ENCODE measurements around a stretch of chr7.

- PRO-cap, 6 experiments = no peak in any of the 6 experiments
- RAMPAGE, long total RNA, 2 experiments = no peak in any of the 2 experiments
- RRBS = no CpG with 5 or more reads among the region's 3 CpGs
These were observed 37.5 kb downstream of the MEST start for GRCh38 chr7:130529307-130529860.

DNA sequence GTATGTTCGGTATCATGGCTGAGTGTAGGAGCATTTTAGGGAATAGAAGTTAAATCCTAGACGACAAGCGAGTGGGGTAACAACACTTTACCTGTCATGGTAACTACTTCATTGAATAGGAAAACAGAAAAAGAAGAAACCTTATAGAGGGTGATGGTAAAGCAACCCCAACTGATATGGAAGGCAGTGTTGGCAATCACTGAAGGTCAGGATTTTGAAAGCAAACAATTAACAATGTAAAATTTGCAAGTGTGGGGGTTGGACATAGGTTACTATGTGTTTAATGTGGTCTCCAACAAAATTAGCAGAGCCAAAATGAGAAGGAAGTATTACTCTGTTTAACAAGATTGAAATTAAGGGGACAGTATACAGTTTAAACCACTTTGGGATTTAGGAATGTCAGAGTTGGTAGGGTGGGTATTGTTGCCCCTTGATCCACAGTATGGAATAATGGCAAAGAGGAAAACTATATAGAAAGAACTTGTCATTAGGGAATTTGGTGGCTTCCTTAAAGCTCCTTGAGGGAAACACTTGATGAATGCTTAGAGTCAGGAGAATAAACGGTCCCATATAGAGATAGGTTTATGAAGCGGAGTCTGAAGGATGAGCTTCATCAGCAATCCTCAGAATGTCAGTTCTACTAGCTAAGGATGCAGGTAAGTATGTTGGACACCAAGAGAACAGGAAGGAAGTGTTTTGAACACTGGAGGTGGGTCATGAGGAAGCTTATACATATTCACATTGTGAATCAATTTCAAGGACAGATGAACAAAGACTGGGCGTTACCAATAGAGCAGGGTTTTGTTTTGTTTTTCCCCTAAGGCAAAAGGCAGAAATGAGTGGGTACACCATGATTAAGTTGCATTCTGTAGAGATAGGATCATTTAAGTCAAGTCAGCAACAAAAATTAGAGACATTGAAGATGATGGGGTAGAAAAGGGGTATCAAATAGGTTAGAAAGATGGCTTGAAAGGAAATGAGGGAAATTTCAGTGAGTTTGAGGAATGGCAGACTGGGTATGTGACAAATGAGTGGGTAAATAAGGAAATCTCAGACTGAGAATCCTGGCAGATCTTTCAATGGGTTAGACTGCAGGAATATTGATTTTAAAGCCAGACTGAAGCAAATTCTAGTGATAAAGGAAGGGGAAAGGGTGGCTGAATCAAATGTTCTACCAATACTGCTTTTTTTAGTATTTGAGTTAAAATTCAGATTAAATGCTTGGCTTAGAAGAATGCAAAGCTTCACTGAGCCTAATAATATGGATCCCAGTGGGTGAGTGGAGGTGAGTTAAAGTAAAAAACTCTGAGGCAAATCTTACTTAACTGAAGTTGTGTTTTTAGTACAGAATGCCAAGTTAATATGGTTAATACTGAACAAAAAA is 51.5 kb downstream of the MEST start:
- PRO-cap, 6 experiments = peak in 1 of 6 experiments; most common plus-strand start position 760 of the sequence (in 1); most common minus-strand start position 633 of the sequence (in 1)
- RAMPAGE, long total RNA, 2 experiments = no peak in any of the 2 experiments
- RRBS = no CpG with 5 or more reads among the region's 6 CpGs

GRCh38 chr7:130893319-130893945 is 159.4 kb upstream of the KLF14 start:
- PRO-cap, 6 experiments = no peak in any of the 6 experiments
- RAMPAGE, long total RNA, 2 experiments = no peak in any of the 2 experiments
- RRBS = no CpG with 5 or more reads among the region's 10 CpGs

GRCh38 chr7:130894162-130895026 is 160.4 kb upstream of the KLF14 start:
- PRO-cap, 6 experiments = no peak in any of the 6 experiments
- RAMPAGE, long total RNA, 2 experiments = no peak in any of the 2 experiments
- RRBS = 28% methylated on average over 2 of the region's 14 CpGs

DNA sequence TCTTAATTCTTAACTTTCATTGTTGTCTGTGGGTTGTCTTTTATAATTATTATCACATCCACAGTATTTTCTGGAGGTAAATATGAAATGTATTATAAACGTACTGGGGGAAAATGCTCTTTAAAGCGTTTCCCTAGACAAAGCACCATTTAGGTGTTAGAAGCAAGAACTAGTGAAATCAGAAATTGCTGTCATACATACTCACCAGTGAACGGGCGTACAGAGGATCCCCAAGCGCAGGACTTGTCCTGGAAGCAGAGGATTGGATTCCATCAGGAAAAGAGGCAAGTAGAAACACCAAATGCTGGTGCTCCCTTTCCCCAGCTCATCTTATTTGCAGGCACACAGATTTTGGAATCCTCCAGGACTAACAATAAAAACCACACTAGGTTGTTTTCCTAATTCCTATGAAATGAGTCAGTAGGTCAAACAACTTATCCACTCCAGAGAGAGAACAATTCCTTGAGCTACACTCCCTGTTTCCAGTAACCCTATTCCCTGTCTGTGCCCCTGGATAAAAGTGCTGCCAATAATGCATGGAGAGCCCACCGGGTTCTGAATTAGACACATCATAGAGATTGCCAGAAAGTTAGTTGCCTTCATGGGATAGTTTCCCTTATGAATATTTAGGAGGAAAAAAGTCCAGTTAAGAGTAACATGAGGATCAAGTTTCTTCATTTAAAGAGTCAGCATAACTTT is 178.0 kb upstream of the KLF14 start:
- PRO-cap, 6 experiments = peak in 3 of 6 experiments; most common plus-strand start position 494 of the sequence (in 3); most common minus-strand start position 336 of the sequence (in 3)
- RAMPAGE, long total RNA, 2 experiments = no peak in any of the 2 experiments
- RRBS = no CpG with 5 or more reads among the region's 6 CpGs

DNA sequence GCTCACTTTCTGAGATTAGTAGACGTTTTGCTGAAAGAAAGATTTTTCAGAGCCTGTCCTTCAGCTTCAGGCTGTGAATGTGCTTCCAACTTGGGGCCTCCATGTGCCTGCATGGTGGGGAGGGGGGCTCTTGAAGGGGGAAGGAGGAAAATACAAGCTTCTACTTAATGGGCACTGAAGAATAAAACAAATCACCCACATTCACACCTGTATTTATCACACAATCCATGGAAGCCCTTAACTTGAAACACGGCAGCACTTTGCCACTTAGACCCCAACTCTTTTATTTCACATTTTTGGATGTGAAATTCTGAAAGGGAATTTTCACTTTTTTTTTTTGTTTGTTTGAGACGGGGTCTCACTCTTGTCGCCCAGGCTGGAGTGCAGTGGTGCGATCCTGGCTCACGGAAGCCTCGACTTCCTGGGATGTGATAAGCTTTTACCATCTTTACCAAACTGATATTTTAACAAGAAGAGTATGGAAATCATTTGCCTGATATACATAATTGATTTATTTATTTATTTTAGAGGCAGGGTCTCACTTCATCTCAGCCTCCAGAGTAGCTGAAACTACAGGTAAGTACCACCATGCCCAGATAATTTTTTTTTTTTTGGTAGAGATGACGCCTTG is 180.5 kb upstream of the KLF14 start:
- PRO-cap, 6 experiments = no peak in any of the 6 experiments
- RAMPAGE, long total RNA, 2 experiments = no peak in any of the 2 experiments
- RRBS = no CpG with 5 or more reads among the region's 8 CpGs

- PRO-cap, 6 experiments = no peak in any of the 6 experiments
- RAMPAGE, long total RNA, 2 experiments = no peak in any of the 2 experiments
- RRBS = no CpG with 5 or more reads among the region's 4 CpGs
These were observed 183.4 kb upstream of the KLF14 start for GRCh38 chr7:130917451-130917736.

GRCh38 chr7:130925466-130925785 is 191.4 kb upstream of the KLF14 start:
- PRO-cap, 6 experiments = no peak in any of the 6 experiments
- RAMPAGE, long total RNA, 2 experiments = no peak in any of the 2 experiments
- RRBS = no CpG with 5 or more reads among the region's 5 CpGs

DNA sequence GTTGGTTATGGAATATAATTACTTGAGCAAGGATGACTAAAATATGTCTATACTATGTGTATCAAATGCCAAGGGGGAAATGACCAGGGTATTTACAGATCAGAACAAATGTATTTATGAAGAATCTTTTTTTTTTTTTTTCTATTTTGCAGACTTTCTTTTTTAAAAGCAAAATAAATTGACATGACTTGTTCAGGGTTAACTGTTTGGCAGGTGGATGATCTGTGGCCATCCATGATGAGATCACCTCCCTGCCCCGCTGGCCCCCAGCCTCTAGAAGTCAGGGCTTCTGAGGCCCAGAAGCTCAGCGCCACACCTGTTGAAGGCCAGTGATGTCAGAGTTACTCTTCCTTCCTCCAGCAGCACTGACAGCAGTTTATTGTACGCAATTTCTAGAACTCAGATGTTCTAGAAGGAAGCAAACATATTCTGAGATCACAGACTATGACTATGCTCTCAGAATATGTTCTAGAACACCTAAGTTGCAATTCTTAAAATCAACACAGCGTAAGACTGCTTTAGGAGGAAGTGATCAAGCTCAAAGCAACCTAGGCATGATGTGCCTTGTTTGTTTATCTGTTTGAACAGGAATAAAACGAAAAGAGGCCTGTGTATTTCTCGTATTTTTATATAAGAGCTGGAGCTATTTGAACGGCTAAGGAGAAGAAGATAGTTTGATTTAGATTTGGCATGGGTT is 196.2 kb upstream of the KLF14 start:
- PRO-cap, 6 experiments = no peak in any of the 6 experiments
- RAMPAGE, long total RNA, 2 experiments = no peak in any of the 2 experiments
- RRBS = no CpG with 5 or more reads among the region's 7 CpGs

DNA sequence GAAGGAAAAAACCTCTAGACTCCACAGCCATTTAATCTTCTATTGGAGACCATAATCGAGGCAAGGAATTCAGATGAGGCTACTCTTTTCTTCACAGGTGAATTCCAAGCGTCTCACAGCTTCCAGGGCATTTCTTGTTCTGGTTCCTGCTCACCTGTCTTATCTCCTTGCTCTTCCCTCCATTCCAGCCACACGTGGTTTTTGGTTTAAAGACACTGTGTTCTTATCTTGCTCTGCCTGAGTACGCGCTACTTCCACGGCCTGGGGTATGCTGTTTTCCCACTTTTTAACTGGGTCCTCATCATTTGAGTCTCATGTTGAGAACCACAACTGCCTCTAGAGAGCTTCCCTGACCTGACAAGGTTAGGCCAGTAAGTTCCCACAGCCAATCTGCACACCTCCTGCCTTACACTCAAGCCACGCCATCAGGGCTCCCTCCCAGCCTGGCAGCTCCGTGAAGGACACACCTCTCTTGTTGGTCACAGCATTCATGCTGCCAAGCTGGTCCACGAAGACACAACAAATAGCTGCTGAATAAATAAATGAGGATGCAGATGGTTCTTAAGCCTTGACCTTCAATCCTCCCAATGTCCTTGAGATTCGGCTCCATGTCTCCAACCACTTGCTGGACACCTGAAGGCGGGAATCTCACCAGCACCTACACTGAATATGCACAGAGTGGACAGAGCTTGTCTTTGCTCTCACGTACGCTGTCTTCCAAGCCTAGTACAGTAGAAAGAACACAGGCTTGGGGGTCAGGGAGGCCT is 201.6 kb upstream of the KLF14 start:
- PRO-cap, 6 experiments = no peak in any of the 6 experiments
- RAMPAGE, long total RNA, 2 experiments = no peak in any of the 2 experiments
- RRBS = no CpG with 5 or more reads among the region's 13 CpGs

DNA sequence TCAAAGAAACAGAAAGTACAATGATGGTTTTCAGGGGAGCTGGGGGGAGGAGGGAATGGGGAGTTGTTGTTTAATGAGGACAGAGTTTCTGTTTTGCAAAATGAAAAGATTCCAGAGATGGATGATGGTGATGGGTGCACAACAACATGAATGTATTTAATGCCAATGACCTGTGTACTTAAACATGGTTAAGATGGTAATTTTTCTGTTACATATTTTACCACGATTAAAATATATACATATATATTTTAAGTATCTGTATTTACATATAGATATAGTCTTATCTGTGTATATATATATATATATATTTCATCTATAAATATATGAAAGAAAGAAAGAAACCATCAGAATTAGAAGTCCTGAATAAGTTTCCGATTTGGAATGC is 214.4 kb upstream of the KLF14 start:
- PRO-cap, 6 experiments = no peak in any of the 6 experiments
- RAMPAGE, long total RNA, 2 experiments = no peak in any of the 2 experiments
- RRBS = no CpG with 5 or more reads among the region's 2 CpGs

DNA sequence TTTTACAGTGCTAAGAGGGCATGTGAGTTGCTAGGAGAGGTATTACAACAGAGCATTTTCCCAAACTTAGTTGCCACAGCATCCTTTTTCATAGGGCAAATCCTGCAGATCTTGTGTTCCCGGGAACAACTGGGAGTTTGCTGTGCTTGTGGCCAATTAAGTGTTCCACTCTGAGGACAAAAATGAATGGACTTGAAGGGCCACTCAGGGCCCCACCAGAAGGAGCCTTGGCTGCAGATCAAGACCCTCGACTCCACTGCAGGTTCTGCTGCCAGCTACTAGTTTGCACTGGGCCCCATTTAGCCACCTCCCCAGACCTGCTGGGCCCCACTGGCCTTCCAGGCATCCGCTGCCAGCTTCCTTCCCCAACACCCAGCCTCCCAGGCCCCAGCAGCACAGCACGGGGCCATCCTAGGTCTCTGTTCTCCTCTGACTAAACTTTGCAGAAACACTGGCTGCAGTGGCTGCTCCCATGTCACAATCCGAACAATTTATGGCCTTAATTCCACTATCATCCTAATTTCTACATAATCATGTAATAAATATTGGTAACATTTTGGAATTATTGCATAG is 277.3 kb upstream of the KLF14 start:
- PRO-cap, 6 experiments = no peak in any of the 6 experiments
- RAMPAGE, long total RNA, 2 experiments = no peak in any of the 2 experiments
- RRBS = no CpG with 5 or more reads among the region's 5 CpGs

DNA sequence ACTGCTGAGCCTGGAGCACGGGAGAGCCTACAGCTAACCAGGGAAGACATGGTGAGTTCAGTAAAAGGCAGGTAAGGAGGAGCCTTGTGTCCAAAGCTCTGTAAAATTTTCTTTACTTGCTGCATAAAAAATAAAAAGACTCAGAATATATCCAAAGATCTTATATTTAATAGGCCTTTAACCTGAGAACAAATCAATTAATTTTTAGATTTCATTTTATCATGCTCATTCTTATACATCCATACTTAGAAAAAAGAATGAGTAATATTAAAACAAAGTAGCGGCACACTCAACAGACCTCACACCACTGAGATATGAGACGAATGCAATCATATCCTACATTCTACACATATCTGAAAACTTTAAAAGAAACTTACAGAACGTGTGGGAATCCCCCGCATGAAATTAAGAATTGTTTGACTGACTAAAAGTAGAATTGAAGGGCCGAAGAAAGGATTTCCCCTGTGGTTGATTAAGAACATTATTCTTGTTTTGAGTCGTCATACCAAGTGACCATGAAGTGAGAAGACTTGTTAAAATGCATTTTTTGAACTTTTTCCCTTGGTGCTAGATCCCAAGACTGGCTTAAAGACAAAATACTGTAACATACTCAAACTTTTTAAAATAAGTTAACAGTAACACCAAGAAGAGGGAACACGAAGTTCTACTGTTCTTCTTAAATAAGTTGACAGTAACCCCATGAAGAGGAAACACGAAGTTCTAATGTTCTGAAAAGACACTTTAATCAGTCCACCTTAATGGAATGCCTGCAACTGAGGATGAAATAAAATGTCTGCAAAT is 296.2 kb upstream of the MKLN1 start:
- PRO-cap, 6 experiments = no peak in any of the 6 experiments
- RAMPAGE, long total RNA, 2 experiments = no peak in any of the 2 experiments
- RRBS = no CpG with 5 or more reads among the region's 9 CpGs

GRCh38 chr7:131067187-131067612 is 260.5 kb upstream of the MKLN1 start:
- PRO-cap, 6 experiments = no peak in any of the 6 experiments
- RAMPAGE, long total RNA, 2 experiments = no peak in any of the 2 experiments
- RRBS = no CpG with 5 or more reads among the region's 6 CpGs

- PRO-cap, 6 experiments = no peak in any of the 6 experiments
- RAMPAGE, long total RNA, 2 experiments = no peak in any of the 2 experiments
- RRBS = no CpG with 5 or more reads among the region's 3 CpGs
These were observed 259.1 kb upstream of the MKLN1 start for GRCh38 chr7:131068415-131069049.

GRCh38 chr7:131075800-131076508 is 251.7 kb upstream of the MKLN1 start:
- PRO-cap, 6 experiments = no peak in any of the 6 experiments
- RAMPAGE, long total RNA, 2 experiments = no peak in any of the 2 experiments
- RRBS = no CpG with 5 or more reads among the region's 9 CpGs

GRCh38 chr7:131103873-131104504 is 223.7 kb upstream of the MKLN1 start:
- PRO-cap, 6 experiments = no peak in any of the 6 experiments
- RAMPAGE, long total RNA, 2 experiments = no peak in any of the 2 experiments
- RRBS = no CpG with 5 or more reads among the region's 5 CpGs

DNA sequence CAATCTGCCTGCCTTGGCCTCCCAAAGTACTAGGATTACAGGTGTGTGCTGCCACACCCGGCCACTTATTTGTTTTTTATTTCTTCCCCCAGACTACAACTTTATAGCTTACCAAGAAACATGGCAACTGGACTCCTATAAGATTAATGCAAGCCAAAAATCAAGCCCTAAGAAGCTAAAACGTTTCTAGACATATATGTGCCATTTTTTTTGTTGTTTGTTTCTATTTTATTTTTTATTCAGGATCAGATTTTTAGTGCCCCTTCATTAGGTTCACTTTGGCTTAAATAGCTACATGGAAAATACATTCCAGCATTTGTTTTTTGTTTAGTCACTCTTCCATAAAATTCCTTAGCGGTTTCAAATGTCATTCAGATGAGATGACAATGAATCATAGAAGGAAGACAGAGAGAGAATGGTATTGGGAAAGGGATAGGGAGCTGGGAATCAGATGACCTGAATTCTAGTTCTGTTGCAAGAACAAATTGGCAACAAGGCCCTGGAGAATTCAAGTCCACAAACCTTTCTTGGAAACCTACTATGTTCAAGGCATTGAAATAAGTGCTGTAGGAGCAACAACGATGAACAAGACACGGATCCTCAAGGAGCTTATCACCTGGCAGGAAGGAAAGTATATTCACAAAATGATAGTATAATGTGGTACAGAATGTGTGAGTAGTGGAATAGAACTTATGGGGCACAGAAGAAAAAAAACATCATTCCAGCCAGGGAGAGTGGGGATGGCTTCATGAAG is 163.1 kb upstream of the MKLN1 start:
- PRO-cap, 6 experiments = no peak in any of the 6 experiments
- RAMPAGE, long total RNA, 2 experiments = no peak in any of the 2 experiments
- RRBS = no CpG with 5 or more reads among the region's 5 CpGs

GRCh38 chr7:131208790-131209302 is 118.8 kb upstream of the MKLN1 start:
- PRO-cap, 6 experiments = no peak in any of the 6 experiments
- RAMPAGE, long total RNA, 2 experiments = no peak in any of the 2 experiments
- RRBS = no CpG with 5 or more reads among the region's 3 CpGs

GRCh38 chr7:131298537-131298974 is 29.1 kb upstream of the MKLN1 start:
- PRO-cap, 6 experiments = no peak in any of the 6 experiments
- RAMPAGE, long total RNA, 2 experiments = no peak in any of the 2 experiments
- RRBS = no CpG with 5 or more reads among the region's 6 CpGs